GM23248 (cell line): Measurements from ENCODE around the gene OVCH1.

DNA sequence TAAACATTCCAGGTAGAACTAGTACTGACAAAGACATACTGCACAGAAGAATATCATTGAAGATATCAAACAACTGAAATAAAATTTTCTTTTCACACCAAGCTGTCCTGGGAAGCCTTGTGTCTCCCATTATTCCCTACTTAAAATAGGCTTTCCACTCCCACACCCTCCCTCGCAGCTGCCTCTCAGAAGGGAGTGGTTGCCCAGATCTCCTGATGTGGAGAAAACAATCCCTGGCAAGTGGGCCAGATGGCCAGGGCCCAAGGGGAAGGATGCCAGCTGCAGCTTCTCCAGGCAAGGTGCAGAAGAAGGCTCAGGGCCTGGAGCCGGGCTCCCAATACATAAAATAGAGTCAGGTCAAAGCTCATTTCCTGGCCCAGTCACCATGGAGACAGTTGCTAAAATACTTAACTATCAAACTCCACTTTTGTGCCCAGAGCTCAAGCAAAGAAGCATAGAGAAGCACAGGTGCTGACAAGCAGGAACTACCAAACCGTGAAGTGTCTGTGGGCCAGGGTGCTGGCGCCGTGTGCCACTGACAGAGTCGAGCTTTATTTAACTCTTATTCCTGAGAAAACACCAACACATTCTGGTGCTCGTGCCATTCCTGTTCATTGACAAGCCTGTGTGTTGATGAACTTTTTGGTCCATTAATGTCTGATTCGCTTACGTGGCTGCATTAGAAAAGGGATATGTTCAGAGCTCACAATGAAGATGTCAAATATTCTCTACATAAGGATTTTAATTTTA lies 45.7 kb upstream of the ITPR2 start:
- RAMPAGE, long total RNA = no peak

DNA sequence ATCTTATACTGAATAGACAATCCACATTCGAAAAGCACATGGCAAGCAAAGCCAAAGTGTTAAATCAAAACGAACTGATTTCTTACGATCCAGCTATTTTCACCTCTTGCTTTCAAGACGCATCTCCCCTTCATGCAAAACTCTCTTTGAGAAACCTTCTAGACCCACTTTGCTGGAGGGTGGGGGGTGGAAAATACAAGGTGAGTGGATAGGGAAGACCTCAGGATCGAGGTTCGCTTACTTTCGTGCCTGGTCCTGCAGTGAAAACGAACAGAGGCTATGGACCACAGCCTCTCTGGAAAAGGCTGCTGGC lies 270 bp downstream of the INTS13 start:
- RAMPAGE, long total RNA = no peak

DNA sequence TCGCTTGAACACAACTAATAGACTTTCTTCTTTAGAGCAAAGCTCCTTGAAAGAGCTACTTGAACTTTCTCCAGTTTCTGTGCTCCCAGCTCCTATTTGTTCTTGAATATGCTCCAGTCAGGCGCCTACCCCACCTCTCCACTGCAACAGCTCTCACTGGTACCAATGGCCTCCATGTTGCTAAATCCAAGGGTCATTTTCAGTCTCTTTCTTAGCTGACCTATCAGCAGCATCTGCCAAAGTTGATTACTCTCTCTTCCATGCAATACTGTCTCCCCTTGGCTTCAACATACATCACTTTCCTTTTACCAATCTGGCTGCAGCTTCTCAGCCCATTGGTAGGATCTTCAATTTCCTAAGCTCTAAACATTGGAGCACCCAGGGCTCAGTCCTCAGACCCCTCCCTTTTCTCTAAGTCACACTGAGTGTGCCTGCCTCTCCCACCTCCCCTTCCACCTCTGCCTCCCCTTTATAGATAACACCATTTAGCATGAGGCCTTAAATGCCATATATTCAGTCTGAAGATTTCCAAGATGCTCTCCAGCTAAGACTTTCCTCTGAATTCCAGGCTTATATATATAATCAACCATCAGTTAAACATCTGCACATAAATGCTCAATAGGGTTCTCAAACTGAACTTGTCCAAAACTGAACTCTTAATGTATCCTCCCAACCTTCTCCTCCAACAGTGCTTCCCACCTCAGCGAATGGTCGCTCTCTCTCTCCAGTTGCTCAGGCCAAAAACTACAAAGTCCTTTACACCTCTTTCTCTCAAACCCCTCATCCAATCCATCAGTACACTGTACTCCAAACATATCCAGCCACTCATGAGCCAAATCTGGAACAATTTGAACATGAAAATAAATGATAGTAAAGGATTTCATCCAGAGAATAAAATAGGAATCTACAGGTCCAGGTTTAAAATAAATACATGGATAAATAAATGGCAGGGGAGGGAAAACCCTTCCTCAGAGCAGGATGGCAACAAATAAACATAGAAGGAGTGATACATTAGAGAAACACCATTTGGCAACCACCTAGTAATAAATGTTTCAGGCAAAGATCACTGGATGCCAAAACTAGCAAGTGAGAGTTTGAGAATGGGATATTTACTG lies 27.2 kb downstream of the TM7SF3 start:
- RAMPAGE, long total RNA = no peak

- RAMPAGE, long total RNA = no peak
Measured at GRCh38 chr12:27014727-27015100, 530 bp upstream of the TM7SF3 start.

DNA sequence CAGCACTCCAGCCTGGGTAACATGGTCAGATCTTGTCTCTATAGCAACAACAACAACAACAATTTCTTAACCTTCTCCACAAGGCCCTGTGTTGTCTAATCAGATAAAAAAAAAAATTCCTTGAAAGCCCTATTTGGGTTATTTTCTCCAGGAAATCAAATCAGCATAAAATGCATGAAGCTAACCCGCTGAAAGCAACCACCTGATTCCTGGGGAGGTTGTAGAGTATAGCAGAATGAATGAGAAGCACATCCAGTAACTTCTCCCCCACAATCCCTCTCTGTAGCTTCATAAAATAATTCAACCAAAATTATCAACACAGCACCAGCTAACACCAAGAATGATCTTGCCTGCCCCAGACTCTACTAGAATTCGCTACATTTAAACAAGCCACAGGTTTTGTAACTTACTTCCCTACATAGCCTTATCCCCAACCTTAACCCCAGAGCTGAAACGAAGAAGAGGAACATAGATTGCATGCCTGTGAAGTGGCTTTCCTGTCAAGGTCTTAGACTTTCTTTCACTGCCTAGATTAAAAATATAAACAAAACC lies 6.1 kb upstream of the STK38L start:
- RAMPAGE, long total RNA = no peak

GRCh38 chr12:27284423-27285150 lies 40.5 kb downstream of the STK38L start:
- RAMPAGE, long total RNA = no peak

GRCh38 chr12:27556470-27556901 lies 32.5 kb downstream of the PPFIBP1 start:
- RAMPAGE, long total RNA = no peak

DNA sequence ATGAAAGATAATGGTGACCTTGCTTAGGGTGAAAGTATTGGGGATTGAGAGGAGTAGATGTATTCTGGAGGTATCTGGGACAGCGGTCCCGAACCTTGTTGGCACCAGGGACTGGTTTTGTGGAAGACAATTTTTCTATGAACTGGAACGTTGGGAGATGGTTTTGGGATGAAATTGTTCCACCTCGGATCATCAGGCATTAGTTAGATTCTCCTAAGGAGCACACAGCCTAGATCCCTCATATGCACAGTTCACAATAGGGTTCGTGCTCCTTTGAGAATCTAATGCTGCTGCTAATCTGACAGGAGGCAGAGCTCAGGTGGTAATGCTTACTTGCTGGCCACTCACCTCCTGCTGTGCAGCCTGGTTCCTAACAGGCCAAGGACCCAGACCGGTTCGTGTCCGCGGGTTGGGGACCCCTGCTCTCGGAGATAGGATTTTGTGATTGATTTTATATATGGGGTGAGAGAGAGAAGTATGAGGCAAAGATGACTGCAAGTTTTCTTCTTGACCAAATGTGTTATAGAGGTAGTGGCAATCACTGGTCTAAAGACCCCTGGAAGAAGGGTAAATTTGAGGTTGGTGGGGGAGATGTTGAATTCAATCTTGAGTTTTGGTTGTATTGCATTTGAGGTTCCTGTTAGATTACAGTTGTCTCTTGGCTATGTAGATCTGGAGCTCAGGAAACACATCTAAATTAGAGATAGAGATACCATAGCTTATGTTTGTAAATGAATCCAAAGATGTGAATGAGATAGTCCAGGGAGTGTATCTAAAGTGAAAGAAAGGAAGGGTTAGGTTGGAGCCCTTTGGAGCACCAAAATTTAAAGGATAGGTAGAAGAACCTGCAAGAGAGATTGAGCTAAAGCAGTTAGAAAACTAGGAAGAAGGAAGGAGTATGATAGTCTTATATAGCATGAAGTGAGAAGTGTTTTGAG lies 57.7 kb downstream of the CCDC91 start:
- RAMPAGE, long total RNA = no peak

GRCh38 chr12:28450082-28450638 lies 259.9 kb downstream of the CCDC91 start:
- RAMPAGE, long total RNA = no peak

- RAMPAGE, long total RNA = no peak
Measured at GRCh38 chr12:29153040-29153842, 4.2 kb downstream of the FAR2 start.

GRCh38 chr12:29208496-29209275 lies 59.6 kb downstream of the FAR2 start:
- RAMPAGE, long total RNA = no peak

DNA sequence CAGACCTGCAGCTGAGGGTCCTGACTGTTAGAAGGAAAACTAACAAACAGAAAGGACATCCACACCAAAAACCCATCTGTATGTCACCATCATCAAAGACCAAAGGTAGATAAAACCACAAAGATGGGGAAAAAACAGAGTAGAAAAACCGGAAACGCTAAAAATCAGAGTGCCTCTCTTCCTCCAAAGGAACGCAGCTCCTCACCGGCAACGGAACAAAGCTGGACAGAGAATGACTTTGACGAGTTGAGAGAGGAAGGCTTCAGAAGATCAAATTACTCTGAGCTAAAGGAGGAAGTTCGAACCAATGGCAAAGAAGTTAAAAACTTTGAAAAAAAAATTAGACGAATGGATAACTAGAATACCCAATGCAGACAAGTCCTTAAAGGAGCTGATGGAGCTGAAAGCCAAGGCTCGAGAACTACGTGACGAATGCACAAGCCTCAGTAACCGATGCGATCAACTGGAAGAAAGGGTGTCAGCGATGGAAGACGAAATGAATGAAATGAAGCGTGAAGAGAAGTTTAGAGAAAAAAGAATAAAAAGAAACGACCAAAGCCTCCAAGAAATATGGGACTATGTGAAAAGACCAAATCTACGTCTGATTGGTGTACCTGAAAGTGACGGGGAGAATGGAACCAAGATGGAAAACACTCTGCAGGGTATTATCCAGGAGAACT lies 57.2 kb downstream of the ERGIC2 start:
- RAMPAGE, long total RNA = no peak

DNA sequence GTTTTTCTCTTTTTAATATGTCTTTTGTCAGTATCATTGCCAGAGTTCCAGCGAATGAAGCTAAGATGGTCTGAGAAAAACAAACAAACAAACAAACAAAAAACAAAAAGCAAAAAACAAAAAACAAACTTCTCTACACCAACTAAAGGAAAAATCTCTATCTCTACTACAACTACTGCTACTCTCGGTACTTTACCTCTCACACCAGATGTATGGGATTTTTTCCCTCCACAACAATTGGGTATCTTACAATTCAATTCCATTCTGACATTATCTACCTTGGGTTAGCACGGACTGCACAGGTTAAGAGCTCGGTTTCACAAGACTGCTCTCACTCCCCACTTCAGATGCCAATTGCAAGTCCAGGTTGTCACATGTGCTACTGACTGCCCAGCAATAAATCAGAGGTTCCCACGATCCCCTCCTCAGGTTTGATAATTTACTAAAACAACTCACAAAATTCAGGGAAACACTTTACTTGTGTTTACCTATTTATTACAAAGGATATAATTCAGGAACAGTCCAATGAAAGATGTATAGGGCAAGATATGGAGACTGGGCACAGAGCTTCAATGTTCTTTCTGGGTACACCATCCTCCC lies 58.0 kb downstream of the OVCH1 start:
- RAMPAGE, long total RNA = no peak

GRCh38 chr12:29497332-29498125 lies at the start of gene OVCH1:
Gene OVCH1, minus strand, starts transcription at chr12:29497686.
- RAMPAGE, long total RNA = no peak

DNA sequence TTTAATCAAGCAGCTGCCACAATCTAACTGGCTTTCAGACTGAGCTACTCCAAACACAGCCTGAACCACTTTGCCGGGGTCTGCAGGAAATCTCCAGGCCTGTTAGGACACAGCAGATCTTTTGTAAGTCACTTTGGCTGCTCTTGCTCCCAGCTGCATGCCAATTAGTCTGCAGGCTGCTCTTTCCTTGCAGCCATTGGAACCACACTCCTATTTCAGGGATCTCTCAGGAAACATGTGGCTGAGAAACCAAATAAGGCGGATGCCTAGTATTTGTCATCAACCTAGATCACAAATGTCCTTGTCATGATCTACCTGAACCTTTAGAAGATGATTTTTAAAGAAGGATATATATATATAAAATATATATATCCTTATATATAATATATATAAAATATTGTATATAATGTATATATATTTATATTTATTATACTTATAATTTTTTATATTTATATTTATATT lies 73.5 kb downstream of the TMTC1 start:
- RAMPAGE, long total RNA = no peak

DNA sequence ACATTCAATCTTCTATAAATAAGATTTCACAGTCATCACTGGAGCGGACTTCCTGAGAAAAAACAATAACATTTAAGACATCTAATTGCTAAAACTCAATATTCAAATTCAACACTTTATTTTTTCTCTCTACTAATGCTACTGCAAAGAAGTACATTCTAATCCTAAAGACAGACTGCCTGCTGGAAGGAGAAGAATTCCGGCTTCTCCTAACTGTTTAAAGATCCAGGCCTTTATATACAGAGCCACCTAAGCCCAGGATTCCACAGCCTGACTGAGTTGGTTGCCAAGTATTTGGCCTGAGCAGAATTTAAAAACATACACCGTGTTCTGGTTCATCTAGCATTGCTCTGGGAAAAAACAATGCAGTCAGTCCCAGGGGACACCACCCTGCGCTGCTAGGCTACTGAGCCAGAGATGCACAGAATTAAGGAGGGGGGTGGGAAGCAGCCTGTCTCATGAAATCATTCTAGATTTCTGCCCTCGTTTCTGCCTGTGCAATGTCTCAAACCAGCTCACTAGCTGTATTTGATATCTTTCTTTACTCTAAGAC lies 57.9 kb downstream of the TMTC1 start:
- RAMPAGE, long total RNA = no peak

GRCh38 chr12:29782881-29783524 lies 739 bp downstream of the TMTC1 start:
- RAMPAGE, long total RNA = no peak

DNA sequence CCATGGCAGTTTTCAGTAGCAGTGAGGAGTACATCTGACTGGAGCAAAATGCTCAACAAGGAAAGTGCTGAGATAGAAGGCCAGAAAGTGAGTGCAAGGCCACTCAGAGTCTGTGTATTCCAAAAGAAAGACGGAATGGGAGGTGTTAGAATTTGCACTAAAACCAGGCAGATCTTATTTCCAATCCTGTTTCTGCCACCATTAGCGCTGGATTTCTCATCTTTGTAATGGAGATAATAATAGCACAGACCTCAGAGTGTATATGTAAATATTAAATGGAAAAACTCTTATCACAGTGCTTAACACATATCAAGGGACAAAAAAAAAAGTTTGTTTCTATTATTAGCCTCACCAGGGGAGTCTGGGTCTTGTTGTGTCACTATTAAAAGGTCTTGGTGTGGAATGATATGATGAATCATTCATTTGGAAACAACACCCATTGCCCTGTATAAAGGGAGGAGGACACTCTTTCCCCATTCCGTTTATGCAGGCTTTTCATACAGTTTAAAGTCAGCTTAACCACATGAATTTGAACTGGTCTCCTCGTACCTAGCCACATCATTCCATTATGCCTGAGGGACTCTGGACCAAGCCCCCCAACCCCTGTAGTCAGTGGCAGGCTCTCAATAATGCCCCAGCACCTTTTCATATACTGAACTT lies 349.6 kb downstream of the IPO8 start:
- RAMPAGE, long total RNA = no peak

GRCh38 chr12:30753471-30754105 lies 1.2 kb downstream of the CAPRIN2 start:
- RAMPAGE, long total RNA = no peak

DNA sequence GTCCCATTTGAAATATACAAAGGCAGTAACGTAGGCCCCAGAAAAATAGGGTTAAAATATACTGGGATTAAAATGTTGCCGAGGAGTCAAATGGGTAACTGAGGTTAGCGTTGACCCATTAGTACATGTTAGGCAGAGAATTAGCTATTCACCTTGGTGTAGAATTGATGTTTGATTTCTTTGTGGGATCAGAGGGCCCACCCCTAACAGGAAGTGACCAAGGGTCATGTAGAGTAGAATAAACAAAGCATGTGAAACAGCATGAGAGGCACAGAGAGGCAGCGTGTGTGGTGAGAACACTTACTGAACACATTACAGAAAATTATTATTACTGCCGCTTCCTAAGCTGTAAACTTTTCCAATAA lies 29.4 kb upstream of the SINHCAF start:
- RAMPAGE, long total RNA = no peak